Measurements from ENCODE around the genes C21orf91 and CCT8.

DNA sequence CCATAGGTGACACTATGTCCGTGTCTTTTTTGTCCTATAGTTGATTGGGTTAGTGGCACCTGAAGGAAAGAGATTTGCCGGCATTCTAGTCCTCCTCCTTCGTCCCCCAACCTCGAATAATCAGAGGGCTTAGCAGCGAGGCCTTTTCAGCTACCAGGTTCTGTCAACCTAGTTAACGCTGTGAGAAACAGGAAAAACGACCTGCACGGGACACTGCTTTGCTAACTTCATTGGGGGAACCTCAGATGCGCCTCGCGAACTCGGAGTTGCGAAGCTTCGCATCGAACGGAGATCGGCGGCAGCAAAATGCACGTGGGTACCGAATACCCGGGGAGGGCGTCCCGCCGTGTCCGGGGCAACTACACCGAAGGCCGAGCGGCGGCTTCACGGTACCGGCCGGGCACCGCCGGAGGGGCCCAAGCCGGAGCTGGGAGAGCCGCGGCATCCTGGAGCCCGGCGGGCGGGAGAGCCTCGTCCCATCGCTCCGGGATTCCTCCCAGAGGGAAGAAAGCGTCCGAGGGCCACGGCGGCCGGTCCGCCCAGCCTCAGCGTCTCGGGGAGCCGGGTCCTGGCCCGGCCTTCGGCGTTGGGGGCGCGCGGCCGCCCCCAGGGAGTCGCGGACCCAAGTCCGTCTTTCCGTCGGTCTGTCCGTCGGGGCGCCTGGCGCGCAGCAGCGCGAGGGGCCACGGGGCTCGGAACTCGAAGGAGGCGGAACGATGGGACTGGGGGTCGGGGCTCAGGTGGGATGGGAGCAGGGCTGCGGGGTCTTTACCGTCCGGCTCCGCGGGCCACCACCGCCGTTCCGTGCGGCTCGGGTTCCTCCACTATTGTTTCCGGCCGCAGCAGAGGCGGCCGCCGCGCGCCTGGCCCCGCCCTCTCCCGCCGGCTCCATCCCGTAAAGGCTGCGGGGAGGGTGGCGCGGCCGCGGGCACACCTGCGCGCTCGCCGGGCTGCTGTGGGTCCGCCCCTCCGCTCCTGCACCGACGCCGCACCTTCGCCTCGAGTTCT lies at the start of gene C21orf91:
Gene C21orf91, minus strand, starts transcription at position 826 of the 1,008 bp plus-strand sequence.
- PRO-cap = unidirectional peak, plus-strand start at position 224 of the sequence; unidirectional peak, plus-strand start at position 505 of the sequence; bidirectional peak, plus-strand start outside the sequence, minus-strand start at position 826 of the sequence

DNA sequence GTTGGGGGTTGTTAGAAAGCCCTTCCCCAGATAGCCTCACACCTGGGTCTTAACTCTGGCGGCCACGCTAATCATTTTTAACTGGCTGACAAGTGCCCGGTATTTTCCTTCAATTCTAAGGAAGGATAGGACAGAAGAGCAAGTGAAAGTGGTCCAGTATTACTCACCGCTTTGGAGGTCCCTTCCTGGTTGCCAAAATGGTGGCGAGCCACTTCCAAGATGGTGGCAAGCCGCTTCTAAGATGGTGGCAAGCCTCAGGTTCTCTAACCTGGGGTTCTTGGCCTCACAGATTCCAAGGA lies 356.0 kb upstream of the TMPRSS15 start:
- PRO-cap = no peak

DNA sequence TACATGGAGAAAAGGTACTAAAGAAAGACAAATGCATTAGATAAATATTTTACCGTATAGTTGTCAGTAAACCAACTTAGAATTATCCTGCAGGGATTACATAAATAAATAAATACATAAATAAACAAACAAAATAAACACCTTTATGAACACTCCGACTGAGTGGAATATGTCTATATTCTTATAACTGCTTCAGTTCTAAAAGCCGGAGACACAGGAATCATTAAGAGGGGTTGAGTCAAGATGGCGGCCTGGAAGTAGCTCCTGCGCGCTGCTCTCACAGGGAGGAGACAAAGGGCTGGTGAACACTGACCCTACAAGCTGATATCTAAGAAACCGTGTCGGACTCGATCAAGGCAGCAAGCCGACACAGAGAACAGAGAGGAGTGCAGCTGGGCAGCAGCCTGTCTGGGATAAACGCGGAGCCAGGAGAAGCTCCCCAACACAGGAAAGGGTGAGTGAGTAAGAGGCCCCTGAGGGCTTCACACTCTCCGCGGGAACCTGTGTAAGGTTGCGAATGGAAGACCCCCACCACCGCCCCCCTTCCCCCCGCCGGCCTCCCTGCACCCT lies 1098.6 kb upstream of the NCAM2 start:
- PRO-cap = no peak

DNA sequence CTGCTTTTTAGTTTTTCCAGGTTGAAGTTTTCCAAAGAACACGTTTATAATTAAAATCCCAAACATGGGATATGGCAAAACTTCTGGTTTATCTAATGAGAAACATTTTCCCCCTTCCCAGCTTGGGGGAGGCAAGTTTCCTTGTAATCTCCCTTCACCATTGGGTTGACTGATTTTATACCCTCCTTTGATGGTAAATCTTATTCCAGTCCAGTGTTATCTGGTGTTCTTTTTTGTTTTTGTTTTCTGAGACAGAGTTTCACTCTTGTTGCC lies 280.9 kb downstream of the NCAM2 start:
- PRO-cap = no peak

DNA sequence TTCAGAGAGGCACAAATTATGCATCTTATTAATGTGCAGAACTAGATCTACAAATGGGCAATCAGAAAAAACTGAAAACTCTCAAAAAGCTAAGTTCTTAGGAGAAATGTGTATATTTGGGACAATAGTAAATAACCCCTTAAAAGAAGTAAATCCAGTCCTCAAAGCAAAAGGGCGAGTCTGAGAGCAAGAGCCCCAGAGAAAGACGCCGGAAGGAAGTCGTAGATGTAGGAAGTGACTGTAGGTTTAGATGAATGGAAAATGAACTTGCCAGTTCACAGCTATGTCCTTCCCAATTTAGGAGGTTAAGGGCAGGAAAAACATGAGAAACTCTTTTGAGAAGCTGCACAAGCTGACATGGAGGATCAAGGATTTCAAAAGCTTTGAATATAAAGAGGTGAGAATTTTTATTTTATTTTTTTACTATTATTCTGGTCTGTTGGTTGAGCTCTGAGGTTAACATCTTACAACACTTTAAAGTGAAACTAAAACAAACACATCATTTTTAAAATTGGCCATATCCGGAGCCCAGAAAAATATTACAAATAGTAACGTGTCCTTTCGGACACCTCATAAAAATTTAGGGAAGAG lies 1178.7 kb downstream of the MRPL39 start:
- PRO-cap = no peak

- PRO-cap = no peak
Measured at GRCh38 chr21:25457377-25457935, 149.8 kb downstream of the MRPL39 start.

- PRO-cap = bidirectional peak, plus-strand start at chr21:25562131, minus-strand start at chr21:25561760
Measured at GRCh38 chr21:25561377-25562728, 45.4 kb downstream of the MRPL39 start.

DNA sequence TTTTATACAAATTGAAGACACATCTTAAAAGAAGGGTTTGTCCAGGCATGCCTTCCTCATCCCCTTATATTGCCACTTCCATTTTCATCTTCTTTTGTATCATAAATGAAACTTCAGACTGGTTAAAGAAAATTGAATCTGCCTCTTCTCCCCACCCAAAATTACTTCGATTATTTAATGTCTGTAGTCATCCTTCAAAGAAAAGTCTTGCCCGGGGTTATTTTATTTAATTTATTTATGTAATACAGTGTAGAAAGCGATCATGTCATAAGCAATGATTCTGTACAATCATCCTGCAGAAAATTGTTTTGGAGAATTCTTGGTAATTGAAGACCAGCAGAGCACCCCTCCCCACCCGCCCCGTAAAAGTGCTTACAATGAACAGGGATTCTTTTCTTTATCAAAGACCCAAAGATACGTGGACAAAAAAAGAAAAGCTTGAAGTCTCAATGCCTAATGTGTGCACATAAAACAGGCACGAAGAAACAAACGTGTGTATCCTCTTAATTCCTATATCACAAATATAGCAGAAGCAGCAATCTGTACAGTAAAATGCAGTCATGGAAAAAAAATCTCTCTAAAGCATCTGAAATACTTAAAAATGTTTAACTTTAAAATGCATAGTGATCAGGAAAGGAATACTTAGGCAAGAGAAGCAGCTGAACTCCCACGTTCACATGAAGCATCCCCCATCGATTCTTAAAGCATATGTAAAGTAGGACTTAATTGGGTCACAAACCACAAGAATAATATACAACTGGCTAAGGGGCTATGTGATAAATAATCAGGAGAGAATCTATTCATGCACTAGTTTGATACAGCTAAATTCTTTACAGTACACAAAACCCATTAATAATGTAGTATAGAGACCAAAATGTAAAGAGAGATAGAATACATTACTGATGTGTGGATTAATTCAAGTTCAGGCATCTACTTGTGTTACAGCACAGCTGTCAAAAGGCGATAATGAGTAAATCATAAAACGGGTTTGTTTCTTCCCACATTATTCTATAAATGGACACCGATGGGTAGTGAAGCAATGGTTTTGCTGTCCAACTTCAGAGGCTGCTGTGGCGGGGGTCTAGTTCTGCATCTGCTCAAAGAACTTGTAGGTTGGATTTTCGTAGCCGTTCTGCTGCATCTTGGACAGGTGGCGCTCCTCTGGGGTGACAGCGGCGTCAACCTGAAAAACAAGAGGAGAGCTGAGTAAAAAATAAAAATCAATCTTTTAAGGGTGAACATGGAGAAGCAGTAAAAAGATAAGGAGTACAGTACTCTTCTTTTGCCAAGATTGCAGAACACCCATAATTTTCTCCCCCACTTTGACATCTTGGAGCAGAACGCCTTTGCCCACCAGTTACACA lies 146.3 kb downstream of the GABPA start:
- PRO-cap = no peak

- PRO-cap = no peak
Measured at GRCh38 chr21:26021687-26022132, 148.9 kb downstream of the APP start.

DNA sequence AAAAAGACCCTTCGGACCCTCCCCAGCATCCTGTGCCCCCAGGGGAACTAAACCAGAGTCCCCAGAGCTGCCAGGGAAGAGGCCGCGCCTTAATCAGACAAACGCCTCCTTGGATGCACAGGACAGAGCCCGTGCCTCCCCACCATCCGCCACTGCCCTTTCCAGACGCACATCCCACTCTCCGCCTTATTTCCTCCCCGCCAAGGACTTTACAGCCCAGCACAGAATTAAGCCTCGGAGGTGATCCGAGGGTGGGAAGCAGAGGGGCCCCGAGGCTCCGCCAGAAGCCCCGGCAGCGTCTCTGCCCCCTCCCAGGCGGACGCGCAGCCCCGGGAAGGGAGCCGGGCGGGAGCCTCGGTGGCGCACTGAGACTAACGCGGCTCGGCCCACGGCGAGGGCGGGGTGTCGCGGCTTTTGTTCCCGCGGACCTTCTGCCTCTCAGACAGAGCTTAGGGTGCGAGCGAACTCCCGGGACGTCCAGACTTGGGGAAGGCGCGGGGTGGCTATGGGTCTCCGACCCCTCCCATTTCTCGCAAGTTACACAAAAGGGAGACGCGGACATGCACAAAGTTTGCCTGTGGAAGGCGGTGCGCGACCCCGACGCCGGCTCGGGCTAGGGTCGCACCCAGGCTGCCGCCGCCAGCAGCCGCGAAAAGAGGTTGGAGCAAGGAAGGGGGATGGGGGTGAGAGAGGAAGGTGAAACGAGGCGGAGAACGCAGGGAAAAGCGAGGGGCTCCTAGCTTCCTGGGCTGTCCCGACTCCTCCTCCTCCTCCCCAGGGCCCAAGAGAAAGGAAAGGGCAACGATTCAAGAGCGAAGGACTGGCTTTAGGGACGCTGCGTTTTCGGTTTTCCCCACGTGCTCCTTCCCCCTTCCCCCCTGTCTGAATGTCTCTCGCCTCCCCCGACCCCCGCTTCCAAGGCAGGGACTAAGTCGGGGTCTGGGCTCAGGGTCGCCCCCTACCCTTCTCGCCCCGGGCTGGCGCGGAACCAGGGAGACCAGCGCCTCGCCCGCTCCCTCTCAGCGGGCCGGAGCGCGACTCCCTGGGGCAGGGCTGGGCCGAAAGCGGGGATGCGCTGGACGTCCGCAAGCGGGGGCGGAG lies 879 bp downstream of the APP start:
- PRO-cap = unidirectional peak, plus-strand start at position 100 of the sequence; bidirectional peak, plus-strand start at position 230 of the sequence, minus-strand start at position 154 of the sequence; bidirectional peak, plus-strand start at position 445 of the sequence, minus-strand start at position 431 of the sequence; bidirectional peak, plus-strand start at position 809 of the sequence, minus-strand start at position 767 of the sequence; unidirectional peak, minus-strand start at position 1,044 of the sequence

DNA sequence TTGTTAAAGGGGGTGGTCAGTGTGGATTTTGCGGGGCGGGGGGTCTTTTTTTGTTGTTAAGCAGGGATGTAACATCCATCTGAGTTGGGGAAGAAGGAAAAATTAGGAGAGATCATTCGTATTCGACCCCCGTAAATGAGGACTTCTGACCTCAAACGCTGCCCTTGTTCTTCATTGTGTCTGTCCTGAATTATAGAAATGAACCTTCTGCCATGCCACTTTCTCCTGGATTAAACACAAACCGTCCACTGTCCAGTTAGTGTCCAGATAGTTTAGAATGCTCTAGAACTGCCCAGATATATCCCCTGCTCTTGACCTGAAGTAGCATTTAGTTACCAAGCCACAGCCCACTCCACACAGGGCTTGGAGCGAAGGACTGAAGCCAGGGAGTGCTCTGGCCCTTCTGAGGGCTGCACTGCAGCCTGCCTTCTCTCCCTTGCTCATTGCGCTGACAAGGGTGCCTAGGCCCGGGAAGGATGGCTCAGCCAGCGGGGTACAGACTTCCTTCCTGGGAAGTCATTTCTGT lies 985 bp upstream of the APP start:
- PRO-cap = no peak

GRCh38 chr21:26235526-26235990 lies 65.0 kb upstream of the APP start:
- PRO-cap = no peak

DNA sequence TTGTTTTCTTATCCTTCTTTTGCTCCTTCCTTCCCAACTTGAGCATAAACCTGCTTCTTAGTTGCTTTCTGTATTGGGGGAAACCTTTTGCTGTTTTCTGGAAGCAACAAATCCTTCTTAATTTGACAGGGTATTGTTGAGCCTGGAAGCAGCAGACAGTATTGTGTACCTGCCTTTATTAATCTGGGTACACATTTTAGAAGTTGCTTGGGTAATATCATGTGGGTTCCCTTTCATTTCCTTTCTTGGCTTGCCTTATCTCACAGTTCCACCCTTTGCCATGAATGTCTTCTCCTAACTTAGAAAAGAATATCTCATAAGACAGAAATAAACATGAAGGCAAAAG lies 42.0 kb downstream of the ADAMTS1 start:
- PRO-cap = no peak

DNA sequence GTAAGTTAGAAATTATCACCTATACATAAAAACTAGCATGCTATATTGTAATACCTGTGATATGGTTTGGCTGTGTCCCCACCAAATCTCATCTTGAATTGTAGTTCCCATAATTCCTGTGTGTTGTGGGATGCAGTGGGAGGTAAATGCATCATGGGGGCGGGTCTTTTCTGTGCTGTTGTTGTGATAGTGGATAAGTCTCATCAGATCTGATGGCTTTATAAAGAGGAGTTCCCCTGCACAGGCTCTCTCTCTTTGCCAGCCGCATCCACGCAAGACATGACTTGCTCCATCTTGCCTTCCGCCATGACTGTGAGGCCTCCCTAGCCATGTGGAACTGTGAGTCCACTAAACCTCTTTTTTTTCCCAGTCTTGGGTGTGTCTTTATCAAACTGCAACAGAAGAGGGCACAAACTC lies 10.3 kb downstream of the ADAMTS1 start:
- PRO-cap = no peak

GRCh38 chr21:26965042-26965844 lies 1.6 kb downstream of the ADAMTS5 start:
- PRO-cap = no peak

- PRO-cap = no peak
Measured at GRCh38 chr21:27024377-27024807, 57.5 kb upstream of the ADAMTS5 start.

DNA sequence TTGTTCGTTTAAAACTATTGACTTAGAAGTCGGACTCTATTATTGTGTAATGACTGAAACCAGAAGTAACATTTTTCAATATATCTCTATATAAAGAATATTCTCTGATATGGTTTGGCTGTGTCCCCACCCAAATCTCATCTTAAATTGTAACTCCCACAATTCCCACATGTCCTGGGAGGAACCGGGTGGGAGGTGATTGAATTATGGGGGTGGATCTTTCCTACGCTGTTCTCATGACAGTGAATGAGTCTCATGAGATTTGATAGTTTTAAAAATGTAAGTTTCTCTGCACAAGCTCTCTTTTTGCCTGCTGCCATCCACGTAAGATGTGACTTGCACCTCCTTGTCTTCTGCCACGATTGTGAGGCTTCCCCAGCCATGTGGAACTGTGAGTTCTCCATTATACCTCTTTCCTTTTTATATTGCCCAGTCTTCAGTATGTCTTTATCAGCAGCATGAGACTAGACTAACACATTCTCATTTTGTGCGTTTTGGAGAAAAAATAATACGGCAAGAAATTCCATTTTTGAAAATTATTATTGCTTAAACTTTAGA lies 836.9 kb downstream of the N6AMT1 start:
- PRO-cap = no peak

DNA sequence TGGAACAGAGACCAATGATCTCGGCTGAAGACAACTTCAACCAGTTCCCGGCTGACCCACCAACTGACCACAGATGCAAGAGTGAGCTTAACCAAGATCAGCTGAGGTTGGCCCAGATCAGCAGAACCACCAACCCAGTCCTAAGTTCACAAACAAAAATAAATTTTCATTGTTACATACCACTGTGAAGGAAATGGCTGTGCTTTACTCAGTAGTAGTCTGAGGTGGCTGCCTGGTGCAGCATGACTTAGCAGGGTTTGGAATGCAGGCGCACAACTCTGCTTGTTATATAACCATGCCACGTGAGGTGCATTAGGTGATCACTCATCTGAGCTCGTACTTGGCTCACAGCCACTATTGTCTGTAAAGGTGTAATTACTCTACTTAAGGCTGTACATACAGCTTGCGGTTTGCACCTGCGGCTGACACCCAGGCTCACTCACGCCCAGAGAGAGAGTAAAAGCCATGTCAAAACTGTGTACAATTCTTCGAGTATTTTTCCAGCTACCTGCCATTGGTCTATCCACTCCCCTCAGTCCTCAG lies 491.9 kb downstream of the N6AMT1 start:
- PRO-cap = no peak

- PRO-cap = bidirectional peak, plus-strand start at chr21:29073241, minus-strand start at chr21:29073089; unidirectional peak, minus-strand start at chr21:29073340; unidirectional peak, minus-strand start at chr21:29073399; bidirectional peak, plus-strand start at chr21:29073860, minus-strand start at chr21:29073639
Measured at GRCh38 chr21:29072890-29073778, at the start of gene CCT8. Gene CCT8, minus strand, starts transcription at chr21:29073648.

DNA sequence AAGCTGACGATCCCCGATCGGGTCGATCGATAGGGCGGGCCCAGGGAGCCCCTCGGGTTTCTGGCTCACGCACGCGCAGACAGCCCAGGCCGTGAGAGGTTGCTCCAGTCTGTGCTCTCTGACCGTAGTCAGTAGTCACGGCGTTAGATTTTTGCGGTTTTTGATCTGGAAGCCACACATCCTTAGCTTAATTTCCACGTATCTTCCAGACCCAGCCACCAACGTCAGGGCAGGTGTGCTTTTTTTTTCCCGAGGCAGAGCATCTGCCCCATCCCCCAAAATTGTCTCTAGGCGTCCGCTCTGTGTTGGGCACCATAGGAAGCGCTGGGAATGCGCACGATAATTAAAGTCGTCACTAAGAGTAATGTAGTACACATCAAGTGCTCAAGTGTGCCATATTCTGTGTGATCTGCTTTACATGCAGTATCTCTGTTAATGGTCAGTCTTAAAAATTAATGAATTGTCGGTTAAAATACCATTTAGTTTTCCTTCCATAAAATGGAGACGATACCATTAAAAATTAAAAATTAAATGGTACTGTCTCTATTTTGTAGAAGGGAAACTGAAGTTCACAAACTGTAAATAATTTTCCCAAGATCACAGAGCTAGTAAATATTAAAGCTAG lies 443 bp upstream of the CCT8 start:
- PRO-cap = bidirectional peak, plus-strand start at position 82 of the sequence, minus-strand start outside the sequence